Progenitor cell of endocrine pancreas (in vitro differentiated cells): ENCODE measurements around a stretch of chr15.

GRCh38 chr15:101615145-101615731, 36.9 kb downstream of the TM2D3 start:
- PRO-cap: no peak

DNA sequence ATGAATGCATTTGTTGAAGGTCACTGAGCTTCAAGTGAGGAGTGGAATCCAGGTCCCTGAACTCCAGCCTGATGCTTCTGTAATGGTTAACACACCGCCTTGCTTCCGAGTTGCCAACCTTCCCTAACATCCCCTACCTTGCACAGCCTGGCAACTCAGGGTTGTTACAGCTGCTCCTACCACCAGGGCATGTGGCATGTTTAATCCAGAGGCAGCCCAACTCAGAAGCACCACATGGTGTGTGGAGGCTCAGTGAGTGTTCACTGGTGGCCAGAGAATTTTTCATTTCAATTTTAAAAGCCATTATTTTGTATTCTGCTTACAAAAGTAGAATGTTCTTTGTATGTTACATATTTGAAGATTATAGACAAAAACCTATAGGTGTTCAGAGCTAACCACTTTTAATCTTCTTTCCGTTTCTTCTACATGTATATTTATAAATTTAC, 4.9 kb downstream of the TM2D3 start:
- PRO-cap: no peak

GRCh38 chr15:101657925-101658425, 5.8 kb upstream of the TM2D3 start:
- PRO-cap: no peak

GRCh38 chr15:101683935-101684494, 31.8 kb upstream of the TM2D3 start:
- PRO-cap: no peak

DNA sequence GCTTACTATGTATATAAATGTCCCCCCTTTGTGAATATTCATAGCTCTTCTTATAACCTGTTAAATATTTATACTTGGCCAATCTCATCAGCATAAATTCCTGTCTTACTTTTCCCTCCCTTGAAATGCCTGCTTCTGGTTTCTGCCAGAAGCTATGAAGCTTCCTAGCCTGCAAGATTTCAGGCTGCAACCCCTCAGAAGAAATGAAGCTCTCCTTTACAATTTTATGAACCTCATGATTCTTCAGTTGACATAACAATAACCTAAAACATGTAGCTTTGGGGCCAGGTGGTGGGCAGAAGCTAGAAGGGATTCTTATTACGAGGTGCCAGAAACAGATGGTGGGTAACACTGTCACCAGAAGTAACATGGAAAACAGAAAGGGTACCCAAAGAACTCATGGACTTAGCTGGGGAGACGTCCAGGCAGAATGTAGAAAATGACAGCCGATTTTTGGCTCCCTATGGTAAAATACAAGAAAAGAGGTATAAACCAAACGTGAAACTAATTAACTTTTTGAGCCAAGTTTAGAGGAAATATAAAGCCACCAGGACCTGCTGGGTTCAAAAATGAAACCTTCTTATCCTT, 27.2 kb downstream of the TARS3 start:
- PRO-cap: no peak

DNA sequence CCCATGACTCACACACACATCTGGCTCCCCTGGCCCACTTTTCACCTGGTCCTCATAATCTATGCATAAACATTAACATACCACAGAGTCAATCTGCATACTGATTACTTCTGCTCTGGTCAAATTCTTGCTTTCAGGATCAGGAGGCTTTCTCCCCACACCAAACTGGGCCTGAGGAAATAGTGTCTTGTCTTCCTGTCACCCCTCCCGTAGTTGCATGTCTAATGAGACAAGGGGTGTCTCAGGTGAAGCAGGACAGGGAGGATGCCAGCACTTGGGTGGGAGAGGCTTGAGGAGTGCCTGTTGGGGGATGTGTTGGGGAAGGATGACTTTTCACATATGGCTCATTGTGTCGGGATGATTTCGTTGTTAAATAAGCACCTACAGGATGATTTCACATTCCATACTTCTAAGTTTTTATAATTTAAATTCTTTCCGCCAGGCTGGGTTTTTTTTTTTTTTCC, 142.2 kb downstream of the OR4F15 start:
- PRO-cap: no peak